ENCODE measurements around a stretch of chr7.

GRCh38 chr7:66093757-66094140 is 18.1 kb downstream of the ASL start:
- PRO-cap: no peak

- PRO-cap: no peak
Observed at GRCh38 chr7:66125752-66127016, 11.5 kb downstream of the CRCP start.

DNA sequence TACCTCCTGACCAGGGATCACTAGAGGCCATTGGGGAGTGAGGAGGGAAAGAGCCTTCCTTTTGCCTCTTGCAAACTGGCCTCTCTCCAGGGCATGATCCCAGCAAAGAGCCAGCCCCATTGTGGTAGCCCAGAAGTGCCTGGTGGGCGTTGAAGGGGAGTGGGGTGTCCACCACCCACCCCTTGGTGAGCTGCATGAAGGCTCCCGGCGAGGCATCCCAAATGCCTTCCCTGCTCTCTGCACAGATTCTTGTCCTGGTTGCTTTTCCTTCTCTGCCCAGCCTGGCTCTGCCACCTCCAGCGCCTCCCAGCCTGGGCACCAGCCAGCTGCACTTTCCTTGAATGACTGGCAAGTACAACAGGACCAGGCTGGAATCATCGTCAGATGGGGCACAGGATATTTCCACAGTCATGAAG is 15.0 kb upstream of the TPST1 start:
- PRO-cap: no peak

DNA sequence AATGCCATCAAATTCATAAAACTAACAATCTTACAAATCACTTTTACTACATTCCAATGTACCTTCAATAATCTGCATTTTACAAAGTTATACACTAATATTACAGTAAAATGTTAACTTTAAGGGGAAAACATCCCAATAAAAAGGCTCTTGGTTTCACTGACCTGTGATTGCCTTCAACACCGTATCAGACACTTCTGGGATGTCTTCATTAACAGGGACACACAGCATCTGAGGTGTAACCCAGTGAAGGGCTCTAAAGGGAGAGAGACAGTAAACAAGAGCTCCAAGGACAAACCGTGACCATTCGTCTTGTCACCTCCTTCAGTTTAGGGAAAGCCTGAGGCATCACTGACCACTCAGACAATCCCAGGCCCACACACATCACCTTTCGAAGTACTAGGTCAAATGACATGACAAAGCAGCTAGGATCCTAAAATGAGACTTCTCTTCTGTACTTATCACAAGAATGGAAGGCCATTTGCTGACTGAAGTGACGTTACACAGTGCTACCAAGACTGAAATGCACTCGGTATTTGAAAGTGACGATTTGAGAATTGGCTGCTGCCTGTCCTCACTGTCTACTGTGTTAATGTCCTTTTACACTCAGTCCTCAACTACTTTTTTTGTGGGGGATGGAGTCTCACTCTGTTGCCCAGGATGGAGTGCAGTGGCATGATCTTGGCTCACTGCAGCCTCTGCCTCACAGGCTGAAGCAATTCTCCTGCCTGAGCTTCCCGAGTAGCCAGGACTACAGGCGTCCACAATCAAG is 200.7 kb upstream of the KCTD7 start:
- PRO-cap: no peak

GRCh38 chr7:66535619-66536573 is 92.8 kb upstream of the KCTD7 start:
- PRO-cap: no peak

- PRO-cap: no peak
Observed at GRCh38 chr7:66699961-66700531, 40.5 kb upstream of the RABGEF1 start.

- PRO-cap: no peak
Observed at GRCh38 chr7:66904324-66905096, 16.5 kb upstream of the TMEM248 start.

- PRO-cap: no peak
Observed at GRCh38 chr7:66992566-66992870, 2.9 kb downstream of the SBDS start.

DNA sequence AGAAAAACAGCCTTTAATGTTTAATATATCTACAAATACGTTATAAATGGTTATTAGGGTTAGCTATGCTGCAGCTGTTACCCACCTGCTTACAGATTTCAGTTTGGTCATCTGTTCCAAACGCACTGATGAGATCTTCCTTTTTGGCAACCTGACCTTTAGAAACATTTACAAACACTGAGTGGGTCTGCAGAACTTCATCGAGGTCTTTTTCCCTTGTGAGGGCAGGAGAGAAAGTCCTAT is 1.3 kb downstream of the SBDS start:
- PRO-cap: no peak

- PRO-cap: no peak
Observed at GRCh38 chr7:67518479-67519161, 241.9 kb downstream of the SPDYE21 start.

- PRO-cap: no peak
Observed at GRCh38 chr7:69184232-69184677, 414.0 kb upstream of the AUTS2 start.

DNA sequence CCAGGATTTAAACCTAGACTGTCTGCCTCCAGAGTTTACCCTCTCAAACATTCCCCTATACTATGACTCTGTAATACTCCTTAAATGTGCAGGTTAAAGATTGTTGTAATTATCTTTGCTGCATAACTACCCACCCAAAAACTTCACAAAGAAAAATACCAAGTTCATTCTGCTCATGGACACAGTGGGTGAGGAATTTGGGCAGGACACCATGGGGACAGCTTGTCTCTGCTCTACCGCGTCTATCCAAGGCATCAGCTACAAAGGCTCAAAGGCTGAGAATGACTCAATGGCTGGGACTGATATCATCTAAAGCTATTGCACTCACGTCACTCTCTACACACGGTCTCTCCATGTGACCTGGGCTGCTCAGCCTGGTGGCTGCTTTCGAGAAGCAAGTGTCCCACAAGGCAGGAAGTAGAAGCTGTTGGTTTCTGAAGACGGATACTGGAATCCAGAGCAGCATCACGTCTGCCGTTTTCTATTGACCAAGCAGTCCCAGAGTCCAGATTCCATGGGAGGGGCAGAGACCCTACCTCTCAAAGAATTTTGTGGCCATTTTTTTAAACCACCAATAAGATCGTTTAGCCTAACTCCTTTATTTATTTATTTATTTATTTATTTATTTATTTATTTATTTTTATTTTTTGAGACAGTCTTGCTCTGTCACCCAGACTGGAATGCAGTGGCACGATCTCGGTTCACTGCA is 185.6 kb upstream of the AUTS2 start:
- PRO-cap: no peak

GRCh38 chr7:69719485-69720099 is 121.3 kb downstream of the AUTS2 start:
- PRO-cap: no peak

- PRO-cap: no peak
Observed at GRCh38 chr7:69721631-69722037, 123.4 kb downstream of the AUTS2 start.

GRCh38 chr7:70496241-70497290 is 635.4 kb upstream of the GALNT17 start:
- PRO-cap: no peak

DNA sequence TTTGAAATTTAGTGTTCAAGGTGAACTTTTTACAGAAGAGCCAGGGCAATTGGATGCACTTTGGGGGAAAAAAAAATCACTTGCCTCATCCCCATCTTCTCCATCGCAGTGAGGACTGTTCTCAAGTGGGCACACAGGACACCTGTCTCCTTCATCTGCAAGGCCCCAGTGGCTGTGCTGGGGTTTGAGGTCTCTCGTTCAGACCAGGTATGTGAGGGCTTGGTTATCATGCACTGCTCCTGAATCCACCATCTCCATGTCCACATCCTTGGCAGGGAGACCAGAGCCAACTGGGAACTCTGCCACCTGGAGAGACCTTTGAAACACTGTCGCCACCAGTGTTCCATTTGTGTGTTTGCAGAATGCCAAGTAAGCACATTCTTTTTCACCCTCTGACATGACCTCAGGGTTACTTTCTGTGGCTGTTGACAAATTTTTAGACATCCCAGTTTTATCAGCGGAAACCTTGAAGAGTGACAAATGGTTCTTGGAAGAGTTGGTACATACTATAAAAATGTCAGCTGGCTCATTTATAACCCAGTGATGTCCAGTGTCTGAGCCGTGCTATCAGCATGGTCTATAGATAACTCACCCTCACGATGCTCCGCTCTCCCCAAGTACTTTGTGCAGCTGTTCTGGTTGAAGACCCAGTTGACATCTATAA is 563.3 kb upstream of the GALNT17 start:
- PRO-cap: no peak

GRCh38 chr7:70574974-70575354 is 557.0 kb upstream of the GALNT17 start:
- PRO-cap: no peak

DNA sequence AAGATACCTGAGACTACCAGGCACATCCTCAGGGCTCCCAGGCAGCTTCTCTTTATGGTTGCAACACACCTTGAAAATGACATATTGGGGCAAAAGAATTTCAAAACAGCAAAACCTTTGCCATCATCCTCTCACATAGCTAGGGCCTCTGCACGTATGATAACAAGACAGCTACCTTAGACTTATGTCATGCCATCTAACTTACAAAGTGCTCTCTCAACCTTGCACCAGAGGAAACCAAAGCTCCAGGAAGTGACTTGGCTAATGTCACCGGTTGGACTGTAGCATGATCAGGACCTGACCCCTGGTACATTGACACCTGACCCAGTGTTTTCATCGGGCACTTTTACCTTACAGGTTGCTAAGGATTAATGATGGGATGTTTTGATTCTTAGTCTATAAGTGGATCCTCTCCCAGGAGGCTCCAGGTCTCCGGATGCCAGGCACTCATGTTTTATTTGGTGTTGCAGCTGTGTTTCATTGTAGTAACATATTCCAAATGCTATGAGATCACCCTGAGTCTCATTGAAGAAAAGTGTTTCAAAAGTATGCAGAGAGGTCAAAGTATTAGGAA is 529.8 kb upstream of the GALNT17 start:
- PRO-cap: unidirectional peak, minus-strand start at position 239 of the sequence

DNA sequence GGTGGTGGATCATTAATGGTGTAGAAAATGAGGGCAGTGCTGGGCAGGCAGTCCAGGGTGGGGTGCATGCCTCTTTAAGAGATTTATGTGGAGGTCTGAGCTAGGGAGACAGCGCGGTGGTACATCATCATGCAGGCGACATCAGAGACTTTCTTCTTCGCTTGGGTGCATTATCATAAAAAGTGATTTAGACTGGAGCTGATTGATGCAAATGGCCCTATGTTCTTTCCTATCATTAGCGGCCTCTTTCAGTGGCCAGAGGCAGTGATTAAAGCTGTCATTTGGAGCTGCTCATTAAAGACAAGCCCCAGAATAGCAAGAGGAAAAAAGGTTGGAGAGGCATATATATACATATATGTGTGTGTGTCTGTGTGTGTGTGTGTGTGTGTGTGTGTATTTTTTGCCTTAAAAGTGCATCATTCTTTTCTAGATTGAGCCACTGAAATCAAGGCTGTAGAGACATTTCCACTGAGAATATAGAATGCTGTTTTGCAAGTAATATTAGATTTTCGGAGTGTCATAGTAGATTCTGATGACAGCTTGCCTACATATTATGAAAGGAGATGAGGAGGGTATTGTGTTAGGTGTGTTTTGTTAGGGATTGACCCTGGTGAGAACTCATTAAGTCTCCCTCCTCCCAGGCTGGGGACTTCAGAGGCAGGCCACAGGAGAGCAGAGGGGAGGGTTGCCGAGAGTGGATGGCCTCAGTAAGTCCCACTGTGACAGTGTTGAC is 518.9 kb upstream of the GALNT17 start:
- PRO-cap: no peak

GRCh38 chr7:70660144-70660382 is 471.9 kb upstream of the GALNT17 start:
- PRO-cap: no peak

Measured in left colon (tissue), 1 donor.